GM12892 (cell line): ENCODE measurements around a stretch of chr6.

- RRBS = no CpG with 5 or more reads among the region's 7 CpGs
Measured at GRCh38 chr6:137927778-137928100, 60.7 kb downstream of the TNFAIP3 start.

DNA sequence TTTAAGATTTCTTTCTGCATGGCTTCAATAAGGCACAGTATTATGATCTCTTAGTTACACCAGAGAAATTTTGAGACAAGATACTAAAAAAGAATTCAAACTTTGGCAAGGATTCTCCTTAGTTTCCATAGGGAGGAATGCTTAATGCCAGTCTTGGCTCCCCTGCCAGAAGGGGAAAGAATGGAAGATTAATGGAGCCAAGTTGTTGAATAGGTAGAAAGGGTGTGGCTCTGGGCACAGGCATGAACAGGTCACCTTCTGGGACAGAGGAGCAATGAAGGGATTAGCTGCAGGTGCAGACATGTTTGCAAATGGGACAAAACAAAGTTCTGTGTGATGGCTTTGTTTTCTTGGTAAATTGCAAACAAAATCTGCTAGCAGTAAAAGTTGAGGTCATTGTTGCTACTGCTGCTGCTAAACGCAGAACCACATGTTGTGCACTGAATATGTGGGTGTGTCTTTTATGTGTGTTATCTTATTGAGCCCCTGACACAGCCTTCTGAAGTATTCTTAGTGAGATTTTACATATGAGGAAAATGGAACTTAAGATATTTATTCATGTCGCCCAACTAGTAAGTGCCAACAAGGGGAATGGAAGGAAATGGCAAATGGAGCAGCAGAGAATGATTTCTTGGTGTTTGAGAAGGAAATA, 93.2 kb downstream of the PERP start:
- RRBS = no CpG with 5 or more reads among the region's 2 CpGs

GRCh38 chr6:138031358-138031826, 75.8 kb downstream of the PERP start:
- RRBS = no CpG with 5 or more reads among the region's 4 CpGs

GRCh38 chr6:138161307-138161620, 475 bp upstream of the ARFGEF3 start:
- RRBS = 2% methylated on average over 9 of the region's 20 CpGs

GRCh38 chr6:138431577-138432820, 28.0 kb downstream of the HEBP2 start:
- RRBS = no CpG with 5 or more reads among the region's 33 CpGs

DNA sequence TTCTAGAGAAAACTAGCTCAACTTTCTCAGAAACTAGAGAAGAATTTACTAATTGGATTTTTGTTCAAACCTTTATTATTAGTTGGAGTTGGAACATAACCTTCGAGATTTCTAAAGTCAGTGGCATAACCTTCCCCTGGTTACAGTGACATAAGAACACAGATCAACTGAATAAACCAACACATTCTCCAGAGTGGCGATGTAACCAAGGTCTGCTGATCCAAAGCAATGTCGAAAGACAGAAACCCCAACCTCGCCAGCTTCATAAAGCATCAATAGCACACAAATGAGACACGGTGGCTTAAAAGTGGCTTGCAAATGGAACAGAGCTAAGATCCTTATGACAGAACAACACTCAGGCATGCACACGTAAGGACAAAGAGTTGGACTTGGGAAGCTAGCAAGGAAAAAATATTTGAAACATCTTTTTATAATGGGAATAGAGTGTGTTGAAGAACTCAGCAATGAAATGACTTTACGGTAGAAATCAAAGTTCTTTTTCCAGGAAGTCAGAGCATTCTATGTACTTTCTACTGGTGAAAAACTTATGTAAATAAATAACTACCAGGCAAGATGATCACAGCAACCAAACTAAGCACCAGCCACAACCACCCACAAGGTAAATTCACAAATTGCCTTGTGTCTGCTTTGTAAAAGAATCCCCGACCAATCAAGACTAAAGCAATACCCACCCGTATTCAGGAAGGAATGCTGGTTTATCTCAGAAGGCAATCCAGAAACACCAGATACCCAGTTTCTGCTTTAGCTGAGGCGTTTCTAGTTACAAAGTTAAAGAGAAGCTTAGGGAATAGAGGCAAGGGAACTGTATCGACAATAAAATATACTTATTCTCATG, 61.0 kb upstream of the NHSL1 start:
- RRBS = no CpG with 5 or more reads among the region's 11 CpGs

DNA sequence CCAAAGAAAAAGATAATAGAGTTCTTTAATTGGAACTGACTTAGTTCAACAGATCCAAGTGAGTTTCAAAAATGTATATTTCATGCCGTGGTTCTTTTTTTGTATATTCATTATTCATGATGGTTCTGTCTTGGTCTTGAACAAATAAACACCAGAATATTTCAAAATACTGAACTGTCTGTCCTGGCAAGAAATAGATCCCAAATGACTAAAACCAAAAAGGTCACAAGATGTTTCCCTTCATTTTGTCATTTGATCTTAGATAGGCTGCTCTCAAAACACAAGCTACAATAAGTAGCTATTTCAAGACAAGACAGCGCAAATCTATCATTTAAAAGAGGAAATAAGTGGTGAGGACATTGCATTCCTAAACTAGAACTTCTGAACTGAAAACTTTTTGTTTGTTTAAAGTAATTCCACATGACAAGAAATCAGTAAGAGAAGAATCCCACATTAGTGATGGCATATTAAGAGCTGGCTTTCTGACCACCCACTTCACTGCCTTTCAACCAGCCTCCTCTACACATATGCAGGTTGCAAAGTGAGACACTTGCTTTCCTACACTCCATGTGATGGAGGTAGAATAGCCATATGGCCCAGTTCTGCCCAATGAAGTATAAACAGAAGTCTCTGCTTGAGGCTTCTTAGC, 54.5 kb upstream of the CCDC28A start:
- RRBS = no CpG with 5 or more reads among the region's 2 CpGs

DNA sequence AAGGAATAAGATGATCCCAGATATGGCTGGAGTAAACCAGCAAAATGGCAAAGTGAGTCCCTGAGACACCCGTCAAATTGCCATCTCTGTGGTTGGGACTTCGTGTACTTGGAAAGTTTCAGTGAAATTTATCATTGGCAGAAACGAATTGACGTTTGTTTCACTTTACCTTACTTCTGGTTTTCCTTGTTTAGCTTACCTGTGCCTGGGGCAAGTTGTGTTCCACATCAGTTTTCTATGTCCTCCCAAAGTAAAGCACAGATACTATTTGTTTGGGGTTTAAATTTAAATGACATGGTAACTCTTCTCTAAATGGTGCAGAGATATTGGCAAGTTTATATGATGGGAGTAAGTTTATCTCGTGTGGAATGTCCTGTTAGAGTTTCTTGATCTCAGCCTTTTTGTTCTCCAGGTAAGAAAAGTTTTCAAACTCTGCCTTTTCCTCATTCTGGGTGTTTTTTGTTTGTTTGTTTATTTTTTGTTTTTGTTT, 56.7 kb downstream of the ECT2L start:
- RRBS = no CpG with 5 or more reads among the region's 5 CpGs

- RRBS = no CpG with 5 or more reads among the region's 3 CpGs
Measured at GRCh38 chr6:138919170-138920038, 68.6 kb downstream of the REPS1 start.

- RRBS = no CpG with 5 or more reads among the region's 4 CpGs
Measured at GRCh38 chr6:138963145-138963729, 24.8 kb downstream of the REPS1 start.

- RRBS = no CpG with 5 or more reads among the region's 2 CpGs
Measured at GRCh38 chr6:138971156-138971502, 16.9 kb downstream of the REPS1 start.

DNA sequence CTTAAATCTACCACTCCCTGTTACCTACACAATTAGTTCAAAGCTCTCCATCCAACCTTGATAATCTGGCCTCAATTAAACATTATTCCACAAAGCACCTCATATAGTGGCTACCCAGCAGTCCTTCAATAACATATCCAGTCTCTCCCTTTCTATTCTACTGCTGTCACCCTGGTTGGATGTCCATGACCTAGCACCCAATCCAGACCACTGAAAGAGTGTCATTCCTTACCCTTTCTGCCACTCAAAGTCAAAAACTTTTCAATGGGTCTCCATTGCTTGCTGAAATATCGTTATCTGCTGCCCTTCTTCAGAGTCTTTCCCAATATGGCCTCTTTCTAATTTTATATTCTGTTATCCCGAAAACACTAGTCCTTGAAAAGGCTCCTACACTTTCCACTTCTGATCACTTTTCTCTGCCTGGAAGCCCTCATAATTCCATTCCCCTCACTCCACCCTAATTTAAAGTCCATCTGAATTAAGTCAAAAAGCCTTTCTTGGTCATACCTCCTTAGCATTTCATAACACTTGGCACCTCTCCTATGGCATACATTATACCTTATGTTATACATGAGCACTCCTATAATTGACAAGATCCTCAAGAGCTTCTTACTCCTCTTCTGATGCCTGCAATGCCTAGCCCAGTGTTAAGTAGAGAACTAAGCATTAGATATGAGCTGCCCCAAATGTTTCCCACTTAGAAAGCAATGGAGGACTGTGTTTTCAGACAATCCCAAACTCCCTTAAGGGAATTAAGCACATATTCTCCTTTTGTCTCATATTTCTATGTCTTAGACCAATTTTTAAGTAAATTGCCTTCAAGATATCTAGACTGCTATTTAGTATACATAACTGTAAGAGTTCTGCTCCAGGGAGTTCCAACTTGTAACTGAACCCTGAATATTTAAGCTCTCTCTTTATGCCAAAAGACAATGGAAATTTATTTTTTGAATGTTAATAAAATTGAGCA, 3.0 kb downstream of the REPS1 start:
- RRBS = no CpG with 5 or more reads among the region's 2 CpGs

- RRBS = no CpG with 5 or more reads among the region's 11 CpGs
Measured at GRCh38 chr6:139027604-139028268, 809 bp upstream of the ABRACL start.

- RRBS = no CpG with 5 or more reads among the region's 5 CpGs
Measured at GRCh38 chr6:139181334-139181827, 46.5 kb downstream of the HECA start.

GRCh38 chr6:139257140-139257690, 34.6 kb downstream of the TXLNB start:
- RRBS = no CpG with 5 or more reads among the region's 4 CpGs

DNA sequence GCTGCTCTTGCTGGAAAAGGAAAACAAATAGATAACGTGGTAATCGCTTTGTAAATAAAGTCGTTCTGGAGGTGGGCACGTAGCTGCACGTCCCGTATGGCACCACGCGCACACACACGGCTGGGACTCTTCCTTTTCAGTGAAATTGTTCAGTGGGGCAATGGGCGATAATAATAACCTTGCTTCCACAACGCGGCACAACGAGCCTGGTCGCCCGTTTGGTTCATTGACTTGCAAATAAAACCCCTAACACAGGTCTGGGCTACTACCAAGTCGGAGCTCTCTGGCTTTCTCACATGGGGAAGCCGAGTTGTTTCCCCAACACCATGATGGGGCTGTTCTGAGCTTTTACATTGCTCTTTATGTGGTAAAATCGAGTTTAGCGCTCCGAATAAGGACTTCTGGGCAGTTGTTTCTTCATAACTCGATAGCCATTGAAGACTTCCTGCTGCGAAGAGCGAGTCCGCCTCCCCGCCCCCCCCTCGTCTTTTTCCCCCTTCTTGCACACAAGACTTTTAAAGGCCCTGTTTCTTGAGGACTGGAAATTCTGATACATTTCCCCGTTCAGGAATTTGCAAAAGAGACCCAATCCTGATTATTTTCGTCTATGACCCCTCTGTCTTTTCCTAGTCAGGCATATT, 1.4 kb upstream of the CITED2 start:
- RRBS = no CpG with 5 or more reads among the region's 28 CpGs

- RRBS = no CpG with 5 or more reads among the region's 4 CpGs
Measured at GRCh38 chr6:139486162-139486664, 111.8 kb upstream of the CITED2 start.

GRCh38 chr6:139882073-139882645, 507.7 kb upstream of the CITED2 start:
- RRBS = no CpG with 5 or more reads among the region's 7 CpGs